ENCODE results near the genes STAC and OXSR1.

DNA sequence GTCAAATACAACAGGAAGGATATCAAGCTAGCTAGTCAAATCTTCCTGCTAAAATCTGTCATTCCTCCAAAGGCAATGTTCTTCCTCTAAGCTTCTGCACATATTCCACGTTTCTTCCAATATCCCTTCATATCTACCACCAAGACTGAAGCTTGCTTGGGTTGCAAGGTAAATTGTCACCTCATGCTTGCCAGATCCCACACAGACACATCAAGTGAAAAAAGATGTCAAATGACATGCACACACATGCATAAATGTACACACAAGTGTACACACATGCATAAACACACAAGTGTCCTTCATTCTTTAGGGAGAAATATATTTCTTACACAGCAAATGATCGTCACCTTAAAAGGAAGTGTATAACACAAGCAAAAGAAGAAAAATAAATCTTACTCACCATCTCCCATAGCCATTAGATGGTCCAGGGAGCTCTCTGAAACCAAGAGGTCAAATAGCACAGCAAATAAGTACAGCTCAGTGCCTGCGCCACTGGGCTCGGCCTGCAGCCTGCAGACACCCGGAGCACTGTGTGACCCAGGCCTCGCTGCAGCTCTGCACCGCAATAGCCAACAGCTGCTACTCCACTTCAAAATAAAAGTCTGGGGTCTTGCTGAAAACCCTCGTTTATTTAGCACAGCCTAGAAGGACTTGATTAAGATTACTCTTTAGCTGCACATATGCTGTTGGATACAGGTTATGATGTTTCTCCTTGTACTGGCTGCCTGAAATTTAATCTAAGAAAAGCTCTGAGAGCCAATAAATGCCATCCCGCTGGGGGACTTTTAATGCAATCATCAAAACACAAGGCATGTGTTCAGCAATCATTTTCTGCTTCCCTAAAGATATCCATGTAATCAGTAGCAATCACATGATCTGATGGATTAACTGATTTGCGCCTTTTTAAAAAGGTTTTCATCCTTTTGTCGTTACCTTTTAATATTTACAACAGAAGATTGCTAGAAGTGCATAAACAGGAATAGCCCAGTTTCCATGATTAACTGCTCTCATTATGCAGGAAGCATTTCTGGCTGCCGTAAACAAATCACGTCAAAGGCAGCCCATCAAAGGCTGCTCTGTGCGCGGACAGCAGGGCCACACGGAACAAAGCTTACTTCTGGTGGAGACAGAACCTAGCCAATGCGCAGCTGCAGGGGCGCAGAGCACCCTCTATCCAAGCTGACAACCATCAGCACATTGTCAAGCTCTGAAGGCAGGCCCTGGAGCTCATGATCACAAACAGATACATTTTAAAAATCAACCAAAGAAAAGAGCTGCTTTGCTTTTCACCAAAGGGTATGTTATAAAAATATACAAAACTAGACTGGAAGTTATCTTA, 59.0 kb downstream of the CLASP2 start:
- RRBS = no CpG with 5 or more reads among the region's 18 CpGs

- RRBS = 2% methylated on average over 28 of the region's 68 CpGs
Observed at GRCh38 chr3:36379852-36380797, at the start of gene STAC. Gene STAC, plus strand, starts transcription at chr3:36380504.

DNA sequence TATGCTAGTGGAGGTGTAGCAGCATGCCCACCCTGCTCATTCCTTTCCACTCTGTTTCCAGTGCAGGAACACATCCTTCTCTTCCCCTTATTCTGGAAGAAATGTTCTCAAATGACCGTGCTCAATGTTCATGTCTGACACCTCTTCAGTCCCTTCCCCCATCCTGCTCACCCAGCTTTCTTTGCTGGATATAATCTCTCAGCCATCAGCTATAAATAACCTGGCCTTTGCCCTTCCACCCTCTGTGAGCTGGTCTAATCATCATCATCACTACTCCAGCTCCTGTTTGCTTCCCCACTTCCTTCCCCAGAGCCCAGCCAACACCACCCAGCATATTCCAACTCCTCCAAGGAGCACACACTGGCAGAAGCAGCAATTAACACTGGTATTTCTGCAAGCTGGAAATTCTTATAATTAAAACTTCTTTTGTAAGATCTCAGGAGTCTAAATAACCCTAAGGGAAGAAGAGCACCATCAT, 31.0 kb downstream of the DCLK3 start:
- RRBS = no CpG with 5 or more reads among the region's 1 CpG

GRCh38 chr3:36907740-36908835, 36.8 kb downstream of the TRANK1 start:
- RRBS = 66% methylated on average over 4 of the region's 17 CpGs

DNA sequence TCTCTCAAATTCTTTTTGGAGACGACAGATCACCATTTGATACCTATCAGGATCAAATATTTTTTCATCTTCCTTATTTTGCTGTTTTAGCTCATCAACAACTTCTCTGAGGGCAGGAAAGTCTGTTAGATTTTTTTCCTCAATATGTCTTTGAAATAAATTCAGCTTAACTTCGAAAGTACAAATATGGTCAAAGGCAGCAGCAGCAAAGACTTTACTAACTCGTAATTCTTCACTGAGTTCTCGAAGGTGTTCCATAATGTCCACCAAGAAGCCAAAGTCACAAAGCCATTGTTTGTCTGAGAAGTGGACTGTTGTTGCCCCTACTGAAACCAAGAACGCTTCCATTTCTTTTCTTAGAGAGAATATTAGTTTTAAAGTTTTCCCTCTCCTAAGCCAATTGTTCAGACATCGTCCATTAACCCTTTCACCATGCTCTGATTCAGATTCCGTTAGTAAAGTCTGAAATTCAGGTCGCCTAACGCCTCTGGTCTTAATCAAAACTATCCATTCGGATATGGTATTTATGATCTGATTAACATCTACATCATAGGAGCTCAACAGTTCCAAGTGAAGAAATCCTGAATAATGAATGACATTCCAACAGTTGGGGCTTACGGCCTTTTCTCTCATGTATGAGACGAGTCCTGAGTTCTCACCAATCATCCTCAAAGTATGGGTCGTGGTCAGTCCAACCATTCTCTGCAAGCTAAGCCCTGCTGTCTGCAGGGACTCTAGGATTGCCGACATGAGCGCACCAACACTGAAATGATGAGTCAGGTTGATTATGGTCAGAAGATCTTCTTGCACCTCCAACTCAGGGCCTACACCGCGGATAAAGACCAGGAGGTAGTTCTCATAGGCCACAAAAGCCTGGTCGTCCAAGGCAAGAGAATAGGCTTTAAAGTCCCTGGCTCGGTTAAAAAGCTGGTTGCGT, 1.0 kb downstream of the EPM2AIP1 start:
- RRBS = no CpG with 5 or more reads among the region's 20 CpGs

DNA sequence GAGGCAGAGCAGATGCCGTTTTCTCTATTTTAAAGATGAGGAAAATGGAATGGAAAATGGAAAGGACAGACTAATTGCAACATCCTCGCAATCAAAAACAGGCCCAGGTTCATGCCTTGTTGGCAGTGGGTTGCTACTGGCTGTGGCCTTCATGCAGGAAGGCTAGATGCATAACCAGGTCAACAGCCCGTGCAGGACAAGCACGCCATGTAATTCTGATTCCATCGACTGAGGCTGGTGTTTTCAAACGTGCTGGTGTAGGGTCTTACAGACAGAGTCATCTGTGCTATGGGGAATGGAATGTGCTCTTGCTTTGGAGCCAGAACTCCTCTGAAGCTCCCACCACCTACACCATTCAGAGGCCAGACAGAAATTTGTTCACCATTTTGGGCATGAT, 37.9 kb downstream of the MLH1 start:
- RRBS = no CpG with 5 or more reads among the region's 6 CpGs

GRCh38 chr3:37060784-37061170, 67.5 kb downstream of the MLH1 start:
- RRBS = no CpG with 5 or more reads among the region's 5 CpGs

DNA sequence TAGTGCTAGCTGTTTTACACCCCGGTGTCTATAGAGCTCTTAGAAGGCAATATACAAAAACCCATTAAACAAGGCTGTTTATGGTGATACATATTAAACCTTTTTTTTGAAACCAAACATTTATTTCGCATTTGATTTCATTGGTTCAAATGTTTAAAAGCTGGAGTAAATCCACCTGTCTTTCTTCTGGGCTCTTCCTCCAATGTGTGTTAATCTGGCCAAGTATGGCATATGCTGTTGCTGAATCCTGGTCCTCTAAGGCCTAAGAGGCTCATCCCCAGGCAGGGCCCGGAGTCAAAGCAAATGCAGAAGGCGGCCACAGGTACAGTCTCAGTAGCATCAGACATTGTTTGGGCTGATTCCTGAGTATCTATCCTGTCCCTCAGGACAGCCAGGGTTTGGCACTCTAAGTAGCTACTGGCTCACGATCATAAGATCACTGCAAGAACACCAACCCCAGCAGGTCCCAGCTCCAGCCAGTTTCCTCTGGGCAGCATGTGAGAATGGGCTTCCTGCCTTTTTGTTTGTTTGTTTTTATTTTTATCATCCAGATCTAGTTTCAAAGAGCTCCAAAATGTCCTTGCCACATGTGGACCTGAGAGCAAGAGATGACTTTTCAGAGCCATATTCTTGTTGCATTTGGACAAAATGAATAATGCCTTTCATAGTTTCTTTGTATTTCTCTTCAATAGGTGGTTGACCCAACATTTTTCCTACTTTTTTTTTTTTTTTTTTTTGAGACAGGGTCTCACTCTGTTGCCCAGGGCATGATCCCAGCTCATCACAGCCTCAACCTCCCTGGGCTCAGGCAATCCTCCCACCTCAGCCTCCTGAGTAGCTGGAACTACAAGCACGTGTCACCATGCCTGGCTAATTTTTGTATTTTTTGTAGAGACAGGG, 32.7 kb downstream of the LRRFIP2 start:
- RRBS = no CpG with 5 or more reads among the region's 6 CpGs

GRCh38 chr3:37162573-37163927, 11.3 kb downstream of the LRRFIP2 start:
- RRBS = no CpG with 5 or more reads among the region's 6 CpGs

DNA sequence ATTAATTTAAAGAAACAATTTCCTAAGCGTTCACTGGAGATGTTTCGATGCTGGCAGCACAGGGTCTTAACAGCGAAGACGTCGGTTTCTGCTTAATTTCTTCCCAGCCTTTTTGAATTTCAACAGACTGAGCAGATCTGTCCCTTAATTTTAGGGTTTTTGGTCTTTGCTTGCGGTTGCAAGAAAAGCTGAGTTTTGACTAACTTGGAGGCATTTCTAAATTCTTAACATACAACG, 1.3 kb downstream of the GOLGA4 start:
- RRBS = no CpG with 5 or more reads among the region's 7 CpGs

DNA sequence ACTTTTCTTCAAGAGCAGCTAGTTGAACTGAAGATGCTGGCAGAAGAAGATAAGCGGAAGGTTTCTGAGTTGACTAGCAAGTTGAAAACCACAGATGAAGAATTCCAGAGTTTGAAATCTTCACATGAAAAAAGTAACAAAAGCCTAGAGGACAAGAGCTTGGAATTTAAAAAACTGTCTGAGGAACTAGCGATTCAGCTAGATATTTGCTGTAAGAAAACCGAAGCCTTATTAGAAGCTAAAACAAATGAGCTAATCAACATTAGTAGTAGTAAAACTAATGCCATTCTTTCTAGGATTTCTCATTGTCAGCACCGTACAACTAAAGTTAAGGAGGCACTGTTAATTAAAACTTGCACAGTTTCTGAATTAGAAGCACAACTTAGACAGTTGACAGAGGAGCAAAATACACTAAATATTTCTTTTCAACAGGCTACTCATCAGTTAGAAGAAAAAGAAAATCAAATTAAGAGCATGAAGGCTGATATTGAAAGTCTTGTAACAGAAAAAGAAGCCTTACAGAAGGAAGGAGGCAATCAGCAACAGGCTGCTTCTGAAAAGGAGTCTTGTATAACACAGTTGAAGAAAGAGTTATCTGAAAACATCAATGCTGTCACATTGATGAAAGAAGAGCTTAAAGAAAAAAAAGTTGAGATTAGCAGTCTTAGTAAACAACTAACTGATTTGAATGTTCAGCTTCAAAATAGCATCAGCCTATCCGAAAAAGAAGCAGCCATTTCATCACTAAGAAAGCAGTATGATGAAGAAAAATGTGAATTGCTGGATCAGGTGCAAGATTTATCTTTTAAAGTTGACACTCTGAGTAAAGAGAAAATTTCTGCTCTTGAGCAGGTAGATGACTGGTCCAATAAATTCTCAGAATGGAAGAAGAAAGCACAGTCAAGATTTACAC, 82.5 kb downstream of the GOLGA4 start:
- RRBS = no CpG with 5 or more reads among the region's 5 CpGs

DNA sequence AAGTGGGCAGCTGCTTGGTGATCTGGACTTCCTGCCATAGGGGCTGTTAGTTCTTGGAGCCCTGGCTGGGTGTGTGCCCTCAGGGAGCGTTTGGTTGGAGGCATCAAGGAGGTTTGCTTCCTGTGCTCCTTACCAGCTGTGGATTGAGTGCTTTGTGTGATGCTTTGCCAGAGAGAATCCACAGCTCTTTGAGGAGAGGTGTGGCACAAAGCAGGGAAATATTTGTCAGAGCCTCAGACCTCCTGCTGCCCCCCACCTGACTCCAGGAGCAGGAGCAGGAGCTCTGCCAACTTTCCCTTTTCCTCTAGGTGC, 2.3 kb downstream of the CTDSPL start:
- RRBS = no CpG with 5 or more reads among the region's 1 CpG

DNA sequence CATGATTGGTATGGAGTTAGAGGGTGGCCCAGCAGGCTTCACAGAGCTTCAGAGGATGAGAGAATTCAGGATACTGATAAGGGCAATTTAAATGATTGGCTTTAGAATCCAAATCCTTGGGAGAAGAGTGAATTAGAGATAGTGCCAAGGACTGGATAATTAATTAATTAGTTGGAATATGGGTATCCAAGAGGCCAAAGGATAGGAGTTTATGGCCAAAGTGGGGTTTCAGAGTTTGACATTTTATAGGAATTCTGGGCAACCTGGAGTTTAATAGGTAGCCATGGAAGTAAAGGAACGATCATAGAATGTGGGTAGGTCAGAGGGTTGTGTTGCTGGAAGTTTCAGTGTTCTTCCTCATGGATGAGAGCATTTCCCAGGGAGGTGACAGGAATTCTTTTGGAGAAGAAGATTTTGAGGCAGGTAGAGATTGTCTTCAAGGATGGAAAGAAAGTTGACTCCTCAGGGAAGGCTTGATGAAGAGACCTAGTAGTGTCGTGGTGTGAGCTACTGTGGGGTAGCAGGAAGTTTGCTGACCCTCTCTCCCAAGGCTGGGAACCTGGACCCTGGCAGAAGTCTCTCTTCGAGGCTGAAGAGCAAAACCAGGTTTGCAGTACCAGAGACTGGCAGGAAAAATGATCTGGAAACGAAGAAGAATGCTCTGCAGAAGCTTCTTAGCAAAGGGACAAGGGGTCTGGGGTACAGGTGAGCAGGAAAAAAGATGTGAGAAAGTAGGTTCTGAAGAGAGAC, 23.5 kb downstream of the CTDSPL start:
- RRBS = no CpG with 5 or more reads among the region's 4 CpGs

DNA sequence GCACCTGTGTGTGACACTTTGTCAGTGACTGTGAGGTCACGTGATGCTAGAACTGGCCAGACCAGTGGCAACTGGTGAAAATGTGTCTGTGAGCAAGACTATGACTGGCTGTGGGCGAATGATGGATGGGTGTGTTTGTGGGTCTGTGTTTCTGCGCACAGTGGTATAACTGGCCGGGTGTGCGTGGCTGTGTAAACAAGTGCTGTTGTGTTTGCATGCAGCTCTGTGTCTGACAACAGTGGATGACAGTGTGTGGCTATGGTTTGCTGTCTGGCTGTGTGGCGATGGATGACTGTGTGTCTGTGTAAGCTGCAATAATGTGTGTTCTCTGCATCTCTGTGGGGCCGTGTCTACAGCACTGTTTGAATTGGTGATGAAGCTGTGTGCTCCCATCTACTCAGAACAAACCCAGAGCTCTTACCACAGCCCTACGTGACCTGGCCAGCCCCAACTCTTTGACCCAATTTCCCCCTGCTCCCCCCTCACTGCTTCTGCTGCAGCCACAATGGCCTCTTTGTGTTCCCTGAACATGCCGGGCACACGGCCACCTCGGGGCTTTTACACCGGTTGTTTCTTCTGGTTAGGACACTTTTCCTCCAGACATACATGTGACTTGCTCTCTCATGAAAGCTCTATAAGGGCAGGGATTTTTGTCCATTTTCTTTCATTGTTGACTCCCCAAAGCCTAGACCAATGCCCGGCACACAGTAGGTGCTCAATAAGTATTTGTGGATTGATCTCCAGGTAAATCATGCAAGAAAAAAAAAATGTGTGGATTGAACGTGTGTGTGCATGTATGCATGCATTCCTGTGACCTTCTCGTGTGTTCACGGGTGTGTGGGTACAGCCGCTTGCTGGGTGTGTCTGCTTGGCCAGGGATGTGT, 14.5 kb downstream of the VILL start:
- RRBS = no CpG with 5 or more reads among the region's 17 CpGs

- RRBS = no CpG with 5 or more reads among the region's 7 CpGs
Observed at GRCh38 chr3:38015510-38016172, 13.8 kb downstream of the PLCD1 start.

DNA sequence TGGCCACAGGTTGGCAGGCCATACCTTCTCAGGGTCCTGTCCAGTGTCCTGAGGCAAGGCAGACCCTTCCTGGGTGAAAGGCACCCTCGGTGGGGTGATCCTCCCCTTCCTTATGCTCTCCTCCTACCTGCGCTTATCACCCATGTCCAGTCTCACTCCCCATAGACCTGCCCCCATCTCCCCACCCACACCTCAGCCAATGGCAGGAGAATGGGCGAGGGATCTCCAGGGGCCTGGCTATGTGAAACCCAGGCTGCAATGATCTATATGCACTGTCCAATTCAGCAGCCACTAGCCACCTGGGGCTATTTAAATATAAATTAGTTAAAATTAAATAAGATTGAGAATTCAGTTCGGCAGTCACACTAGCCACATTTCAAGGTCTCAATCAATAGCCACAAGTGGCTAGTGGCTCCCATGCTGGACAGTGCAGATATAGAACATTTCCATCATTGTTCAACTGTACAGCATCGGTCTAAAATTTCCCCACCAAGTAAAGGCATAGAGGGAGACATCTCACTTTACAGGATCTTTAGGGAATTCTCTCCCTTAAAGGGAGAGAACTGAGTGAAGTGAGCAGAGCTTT, 10.4 kb downstream of the PLCD1 start:
- RRBS = no CpG with 5 or more reads among the region's 5 CpGs

- RRBS = 1% methylated on average over 8 of the region's 93 CpGs
Observed at GRCh38 chr3:38165331-38166301, at the start of gene OXSR1. Gene OXSR1, plus strand, starts transcription at chr3:38165537.

DNA sequence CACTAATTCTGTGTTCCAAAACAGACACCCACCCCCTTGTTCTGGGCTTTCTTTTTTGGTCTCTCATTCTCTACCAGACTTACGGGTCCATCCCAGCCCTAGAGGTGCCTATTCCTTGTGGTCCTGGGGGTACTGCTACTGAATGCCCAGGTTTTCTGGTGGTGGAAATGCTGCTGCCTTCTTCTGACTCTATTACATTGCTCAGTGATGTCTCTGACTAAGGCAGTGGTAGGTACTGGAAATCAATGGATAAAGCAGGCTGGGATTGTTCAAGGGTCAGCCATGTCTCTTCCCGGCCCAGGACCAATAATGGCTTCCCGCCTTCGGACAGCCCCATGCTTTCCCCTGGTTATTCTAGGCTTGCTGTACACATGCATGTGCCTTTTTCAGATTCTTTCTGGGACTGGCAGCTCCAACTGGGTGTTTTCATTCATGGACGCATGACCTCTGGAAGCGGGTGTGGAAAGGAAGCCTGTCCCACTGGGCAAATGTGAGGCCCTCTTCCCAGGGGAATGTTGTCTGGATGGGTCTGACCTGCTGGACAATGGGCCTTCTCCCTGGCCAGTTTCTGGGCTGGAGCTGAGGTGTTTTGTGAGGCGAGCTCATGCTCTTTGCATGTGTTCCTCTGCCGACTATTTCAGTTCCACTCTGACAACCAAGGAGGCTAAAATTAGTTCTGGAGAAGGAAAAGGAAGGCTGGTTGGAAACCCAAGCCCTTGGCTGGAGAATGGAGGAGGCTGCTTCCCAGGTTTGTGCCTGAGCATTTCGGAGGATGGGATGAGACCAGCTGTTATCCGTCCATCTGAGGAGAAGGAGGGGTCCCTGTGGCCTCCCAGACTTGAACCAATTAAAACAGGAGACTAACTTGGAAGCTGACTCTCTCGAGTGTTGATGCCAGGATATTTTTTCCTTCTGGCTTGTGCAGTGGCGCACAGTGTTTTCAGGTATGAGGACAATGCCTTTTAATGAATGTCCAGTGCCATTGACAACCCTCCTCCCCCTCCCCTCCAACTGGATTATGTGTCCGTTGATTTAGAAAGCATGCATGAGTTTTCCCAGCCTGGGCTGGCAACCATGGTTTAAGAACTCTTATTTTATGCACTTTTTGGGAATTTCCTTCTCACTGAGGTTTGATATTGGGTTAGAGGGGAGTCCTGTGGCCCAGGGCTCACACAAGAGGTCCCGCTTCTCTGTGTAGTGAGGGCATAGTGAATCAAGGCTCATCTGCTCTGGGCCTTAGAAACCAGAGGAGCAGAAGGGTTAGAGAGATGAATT, 7.0 kb downstream of the ACVR2B start:
- RRBS = no CpG with 5 or more reads among the region's 14 CpGs

DNA sequence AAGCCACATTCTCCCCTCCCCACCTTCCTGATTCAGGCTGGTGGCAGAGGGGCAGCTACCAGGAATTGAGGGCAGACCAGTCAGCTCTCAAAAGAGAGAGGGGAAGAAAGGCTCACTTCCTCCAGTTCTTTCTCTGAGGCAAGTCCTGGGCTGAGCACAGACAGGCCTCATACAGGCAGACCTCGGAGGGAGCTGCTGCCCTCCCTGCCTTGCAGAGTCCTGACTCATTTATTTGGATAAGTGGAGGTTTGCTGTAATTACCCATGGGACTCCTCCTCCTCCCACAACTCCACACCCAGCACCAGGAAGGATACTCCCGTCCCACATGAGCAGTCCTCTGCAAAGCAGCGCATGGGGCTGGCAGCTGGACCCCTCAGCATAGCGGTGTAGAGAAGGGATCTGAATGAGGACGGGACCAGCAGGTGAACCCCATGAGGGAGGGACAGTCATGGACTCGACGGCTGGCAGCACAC, 13.4 kb upstream of the SCN10A start:
- RRBS = no CpG with 5 or more reads among the region's 7 CpGs